Panc1 (cell line): ENCODE measurements around a stretch of chr6.

- RRBS, 2 experiments, result no CpG with 5 or more reads among the region's 7 CpGs
Observed at GRCh38 chr6:125192301-125192974, 38.9 kb downstream of the TPD52L1 start.

- RRBS, 2 experiments, result 1 to 4% methylated on average over 6 of the region's 85 CpGs
Observed at GRCh38 chr6:125748615-125749578, 535 bp upstream of the HEY2 start.

DNA sequence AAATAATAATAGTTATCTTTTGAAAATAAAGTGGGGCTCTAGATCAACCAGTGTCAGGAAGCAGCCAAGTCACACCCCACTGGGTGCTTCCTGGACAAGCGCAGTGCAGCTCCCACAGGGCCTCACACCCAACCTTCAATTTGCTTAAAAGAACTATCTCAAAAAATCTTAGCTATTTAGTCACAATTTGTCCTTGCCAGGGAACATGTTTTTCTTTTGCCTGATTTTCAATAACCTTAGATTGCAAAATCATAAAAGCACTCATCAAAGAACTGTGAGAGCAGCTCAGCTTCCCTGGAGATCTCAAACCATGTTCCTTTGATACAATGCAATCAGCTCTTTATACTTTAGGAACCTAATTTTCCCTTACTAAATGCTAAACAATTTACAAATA is 1.6 kb upstream of the NCOA7 start:
- RRBS, 2 experiments, result no CpG with 5 or more reads among the region's 1 CpG

GRCh38 chr6:125793850-125794263 is 3.1 kb downstream of the NCOA7 start:
- RRBS, 2 experiments, result no CpG with 5 or more reads among the region's 3 CpGs

DNA sequence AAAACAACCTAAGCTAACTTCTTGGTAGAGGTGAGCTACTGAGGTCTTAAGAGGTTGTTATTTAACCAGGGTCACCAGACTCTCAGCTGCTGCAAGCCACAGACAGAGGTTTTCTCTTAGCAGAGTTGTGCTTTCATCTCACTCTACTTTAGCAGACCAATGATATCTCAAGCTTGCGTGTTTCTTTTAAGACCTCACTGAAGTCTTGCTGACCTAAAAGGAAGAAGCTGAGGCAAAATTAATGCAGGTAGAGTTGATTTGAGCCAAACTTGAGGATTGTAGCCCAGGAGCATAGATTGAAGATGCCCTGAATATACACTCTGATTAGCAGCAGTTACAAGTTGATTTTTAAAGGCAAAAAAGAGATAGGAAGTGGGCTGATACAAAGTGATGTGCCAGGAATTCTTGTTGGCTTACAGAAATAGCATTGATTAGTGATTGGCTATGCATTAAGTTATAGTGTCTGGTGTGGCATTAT is 43.7 kb downstream of the NCOA7 start:
- RRBS, 2 experiments, result no CpG with 5 or more reads among the region's 1 CpG

DNA sequence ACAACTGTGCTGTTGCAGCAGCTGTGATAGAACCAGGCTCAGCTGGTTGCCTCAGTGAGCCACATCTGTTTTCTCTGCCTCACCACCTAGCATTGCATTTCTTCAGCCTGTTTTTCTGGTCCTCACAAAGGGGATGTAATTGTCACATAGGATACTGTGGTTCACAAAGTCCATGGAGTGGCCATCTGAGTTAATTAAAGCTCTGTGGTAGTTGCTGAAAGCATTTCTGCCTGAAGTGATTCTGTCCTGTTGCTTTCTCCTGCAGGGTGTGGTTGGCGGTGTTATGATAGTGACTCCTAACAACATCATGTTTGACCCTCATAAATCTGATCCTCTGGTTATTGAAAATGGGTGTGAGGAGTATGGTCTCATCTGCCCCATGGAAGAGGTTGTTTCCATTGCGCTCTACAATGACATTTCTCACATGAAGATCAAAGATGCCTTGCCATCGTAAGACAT is 71.6 kb upstream of the HINT3 start:
- RRBS, 2 experiments, result no CpG with 5 or more reads among the region's 3 CpGs

- RRBS, 2 experiments, result no CpG with 5 or more reads among the region's 4 CpGs
Observed at GRCh38 chr6:125994993-125995720, 8.8 kb downstream of the TRMT11 start.

DNA sequence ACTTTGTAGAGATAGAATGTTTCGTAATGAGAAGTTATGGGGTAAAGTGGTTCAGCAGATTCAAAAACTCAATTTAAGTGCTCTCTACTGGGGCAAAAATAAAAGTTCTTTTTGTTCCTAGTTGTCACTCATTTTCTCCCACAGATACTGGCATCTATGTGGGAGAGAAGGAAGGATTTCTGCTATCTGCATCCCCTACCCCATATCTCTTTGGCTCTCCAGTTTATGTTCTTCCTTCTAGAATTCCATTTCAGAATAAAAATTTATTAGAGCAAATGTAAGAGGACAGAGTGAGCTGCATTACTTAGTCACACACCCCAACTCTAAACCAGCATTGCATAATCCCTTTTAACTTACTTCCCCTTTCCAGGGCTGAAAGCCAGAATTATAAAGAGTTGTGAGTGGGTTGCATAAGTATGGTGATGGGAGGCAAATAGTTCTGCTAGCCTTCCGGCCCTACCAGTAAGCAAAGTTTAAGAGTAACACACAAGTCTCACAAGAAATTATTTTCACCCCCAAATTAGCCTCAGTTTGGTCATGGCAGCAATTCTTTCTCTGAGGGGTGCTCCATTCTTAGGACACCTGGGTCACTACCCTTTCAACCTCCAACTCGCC is 1.8 kb downstream of the KIAA0408 start:
- RRBS, 2 experiments, result no CpG with 5 or more reads among the region's 3 CpGs

- RRBS, 2 experiments, result no CpG with 5 or more reads among the region's 2 CpGs
Observed at GRCh38 chr6:127464004-127464624, 4.9 kb upstream of the KIAA0408 start.

DNA sequence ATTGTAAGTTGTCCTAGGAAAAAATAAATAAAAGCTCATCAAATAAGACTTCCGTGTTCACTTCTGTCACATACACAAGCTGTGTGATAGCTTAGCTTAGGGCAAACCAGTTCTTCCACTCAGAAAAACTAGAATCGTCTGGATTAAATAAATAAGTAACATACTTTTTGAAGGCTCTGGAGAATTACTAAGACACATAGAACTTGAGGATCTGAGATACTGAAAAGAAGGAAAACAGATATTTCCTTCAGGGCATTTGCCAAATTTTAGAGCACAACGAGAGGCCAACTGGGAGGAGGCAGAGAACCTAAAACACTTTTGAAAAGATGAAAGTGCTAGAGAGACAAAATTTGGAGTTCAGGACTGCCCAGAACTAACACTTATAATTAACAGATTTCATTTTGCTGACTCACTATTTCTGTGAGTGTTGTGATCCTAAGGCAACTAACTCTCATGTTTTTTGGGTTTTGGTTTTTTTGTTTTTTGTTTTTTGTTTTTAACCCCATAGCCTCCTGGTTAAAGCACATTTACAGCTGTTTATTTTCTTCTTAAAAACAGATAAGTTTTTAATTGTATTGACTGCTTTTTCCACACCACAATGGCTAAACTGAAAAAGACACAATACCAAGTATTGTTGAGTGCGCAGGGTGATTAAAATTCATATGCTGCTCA is 38.7 kb upstream of the THEMIS start:
- RRBS, 2 experiments, result no CpG with 5 or more reads among the region's 4 CpGs

DNA sequence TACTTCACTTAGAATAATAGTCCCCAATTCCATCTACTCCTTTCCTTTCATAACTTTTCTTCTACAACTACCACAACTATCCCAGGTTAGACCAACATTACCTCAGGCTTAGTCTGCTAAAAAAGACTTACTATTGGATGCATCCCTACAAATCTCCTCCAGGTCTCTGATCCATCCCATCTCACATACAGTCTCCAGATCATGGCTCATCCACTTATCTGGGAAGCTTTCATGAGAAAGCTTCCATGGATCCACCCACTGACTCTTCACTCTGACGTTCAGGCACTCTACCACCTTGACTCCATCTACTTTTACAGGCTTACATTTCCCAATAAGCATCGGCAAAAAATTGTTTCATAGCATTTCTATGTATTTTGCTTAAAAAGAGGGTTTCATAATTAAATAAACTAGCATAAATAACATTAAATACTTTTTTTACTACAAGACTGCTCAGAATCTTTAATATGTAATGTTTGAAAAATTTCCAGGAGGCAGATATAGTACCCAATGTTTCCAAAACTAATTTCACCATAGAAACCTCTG is 94.8 kb downstream of the PTPRK start:
- RRBS, 2 experiments, result no CpG with 5 or more reads among the region's 2 CpGs

DNA sequence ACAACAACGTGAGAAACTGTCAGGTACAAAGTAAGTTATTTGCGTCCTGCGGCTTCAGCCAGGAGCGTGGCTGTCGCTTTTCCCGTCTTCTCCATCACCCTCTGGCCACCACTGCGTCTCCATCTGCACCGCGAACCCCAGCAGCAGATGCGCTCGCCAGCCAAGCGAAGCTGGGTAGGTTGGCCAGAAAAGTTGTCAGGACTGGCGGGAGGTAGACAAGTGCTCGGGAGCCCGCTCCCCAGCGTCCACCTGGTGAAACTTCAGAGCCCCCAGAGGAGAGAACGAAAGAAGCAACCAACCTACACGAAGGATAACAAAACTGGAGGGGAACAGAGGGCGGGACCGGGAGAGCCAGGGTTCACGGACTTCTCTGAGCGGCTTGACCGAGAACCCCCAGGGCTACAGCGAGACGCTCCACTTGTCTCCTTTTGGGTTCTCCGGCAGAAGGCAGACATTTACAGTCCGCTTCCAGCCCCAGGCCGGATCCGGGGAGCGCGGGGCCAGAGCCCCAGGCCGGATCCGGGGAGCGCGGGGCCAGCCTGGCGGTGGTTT is 1.4 kb downstream of the PTPRK start:
- RRBS, 2 experiments, result under 1 to 5% methylated on average over 6 to 7 of the region's 36 CpGs

- RRBS, 2 experiments, result no CpG with 5 or more reads among the region's 23 CpGs
Observed at GRCh38 chr6:128910764-128911508, 28.0 kb downstream of the LAMA2 start.

GRCh38 chr6:129346594-129347480 is 363.1 kb downstream of the ARHGAP18 start:
- RRBS, 2 experiments, result no CpG with 5 or more reads among the region's 5 CpGs

DNA sequence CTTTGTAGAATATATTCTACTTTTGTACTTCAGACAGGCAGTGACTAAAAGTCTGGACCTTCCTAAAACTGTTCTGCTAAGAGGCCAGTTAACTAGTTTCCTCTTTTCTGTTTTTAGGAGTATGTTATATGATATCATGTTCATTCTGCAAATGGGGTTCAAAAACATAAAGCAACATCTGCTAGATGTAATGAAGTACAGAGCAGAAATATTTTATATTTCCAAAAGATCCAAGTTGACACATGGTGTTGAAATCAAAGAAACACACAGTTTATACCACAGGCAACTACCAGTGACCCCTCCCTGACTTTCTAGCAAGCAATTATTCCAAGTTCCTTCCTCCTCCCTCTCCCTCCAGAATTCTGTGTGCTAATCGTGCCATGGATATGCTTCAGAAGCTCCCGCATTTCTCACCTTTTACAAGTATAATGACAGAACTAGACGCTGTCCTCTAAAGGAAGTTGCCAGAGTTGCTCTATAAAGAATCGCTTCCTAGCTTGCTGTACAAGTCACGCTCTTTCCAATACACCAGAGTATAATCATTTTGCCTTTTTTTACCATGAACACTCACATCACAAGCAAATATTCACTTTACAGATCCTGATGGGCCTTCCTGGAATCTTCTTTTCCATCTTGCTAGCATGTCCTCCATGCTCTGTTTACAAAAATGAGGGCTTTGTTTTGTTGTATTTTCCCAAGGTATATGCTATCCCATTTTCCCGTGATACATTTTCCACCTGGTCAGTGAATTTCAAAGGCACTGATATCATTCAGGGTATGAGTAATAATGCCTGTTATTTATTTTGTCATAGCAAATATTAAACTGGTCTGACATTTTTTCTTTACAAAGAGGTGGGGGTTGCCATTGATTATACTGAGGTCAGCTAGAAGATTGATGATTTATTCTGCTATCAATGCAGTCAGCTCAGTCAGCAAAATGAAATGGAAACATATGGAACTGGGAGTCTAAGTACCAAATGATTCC is 64.5 kb downstream of the ARHGAP18 start:
- RRBS, 2 experiments, result no CpG with 5 or more reads among the region's 6 CpGs

DNA sequence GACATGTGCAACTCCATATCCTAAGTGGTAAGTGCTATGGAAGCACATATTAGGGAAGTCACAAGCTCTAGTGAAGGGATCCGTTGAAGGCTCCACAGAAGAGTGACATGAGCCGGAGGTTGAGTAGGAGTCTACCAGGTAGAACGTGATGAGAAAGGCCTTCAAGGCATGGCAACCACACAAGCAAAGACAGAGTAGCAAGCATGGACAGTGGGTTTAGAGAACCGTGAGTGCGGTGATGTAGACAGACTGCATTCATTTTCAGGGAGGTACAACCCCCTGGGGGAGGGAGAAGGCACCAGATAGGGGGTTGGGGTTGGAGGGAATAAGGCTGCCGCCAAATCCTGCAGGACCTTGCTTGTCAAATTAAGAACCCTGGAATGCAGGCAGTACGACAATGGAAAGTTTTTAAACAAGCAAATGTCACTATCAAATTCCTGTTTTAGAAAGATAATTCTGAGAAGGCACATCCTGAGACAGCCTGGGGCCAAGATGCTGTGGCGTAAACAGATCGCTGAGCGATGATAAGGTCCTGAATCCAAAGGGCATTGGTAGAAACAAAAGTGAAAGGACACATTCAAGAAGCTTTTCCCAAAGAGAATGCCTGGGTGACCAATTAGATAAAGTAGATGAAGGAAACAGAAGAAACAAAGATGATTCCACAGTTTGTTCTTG is 50.1 kb downstream of the ARHGAP18 start:
- RRBS, 2 experiments, result no CpG with 5 or more reads among the region's 10 CpGs

DNA sequence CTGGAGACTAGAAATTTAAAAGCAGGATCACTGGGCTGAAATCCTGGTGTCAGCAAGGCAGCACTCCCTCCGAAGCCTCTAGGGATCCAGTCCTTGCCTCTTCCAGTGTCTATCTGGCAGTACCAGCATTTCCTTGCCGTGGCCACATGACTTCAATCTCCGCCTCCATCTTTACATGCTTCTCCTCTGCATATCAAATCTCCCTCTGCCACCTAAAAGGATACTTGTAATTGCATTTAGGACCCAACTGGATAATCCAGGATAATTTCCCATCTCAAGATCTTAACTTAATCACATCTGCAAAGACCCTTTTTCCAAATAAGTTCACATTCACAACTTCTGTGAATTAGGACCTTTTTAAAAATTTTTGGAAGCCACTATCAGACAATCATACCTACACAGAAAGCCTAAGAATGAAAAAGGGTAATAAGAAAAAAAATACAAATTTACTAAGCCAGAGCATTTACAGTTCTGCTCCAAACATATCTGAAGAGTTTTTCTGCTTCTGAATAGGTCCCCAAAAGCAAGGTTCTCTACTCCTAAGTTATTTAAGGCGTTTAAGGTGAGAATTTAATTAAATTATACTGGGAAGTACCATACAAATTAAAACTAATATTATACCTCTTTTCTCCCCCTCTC is 30.0 kb downstream of the ARHGAP18 start:
- RRBS, 2 experiments, result no CpG with 5 or more reads among the region's 4 CpGs

DNA sequence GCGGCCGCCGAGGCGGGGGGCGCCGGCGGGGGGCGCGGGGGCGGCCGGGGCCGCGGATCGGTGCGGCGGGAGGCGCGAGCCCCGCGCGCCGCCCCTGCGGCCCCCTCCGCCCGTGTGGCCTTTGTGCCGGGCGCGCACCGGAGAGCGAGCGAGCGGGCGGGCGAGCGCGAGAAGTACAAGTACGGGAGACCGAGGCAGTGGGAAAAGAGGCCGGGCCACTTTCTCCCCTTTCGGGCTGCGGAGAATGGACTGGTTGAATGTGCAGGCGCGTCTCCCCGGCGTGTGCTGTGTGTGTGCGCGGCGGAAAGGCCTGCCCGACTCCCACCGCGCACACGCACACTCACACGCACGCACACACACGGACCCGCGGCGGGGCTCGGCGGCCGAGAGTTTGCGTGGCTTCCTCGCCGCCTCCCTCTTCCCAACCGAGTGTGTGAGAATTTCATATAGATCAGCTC is 933 bp downstream of the L3MBTL3 start:
- RRBS, 2 experiments, result 1 to 4% methylated on average over 34 of the region's 65 CpGs

- RRBS, 2 experiments, result no CpG with 5 or more reads among the region's 6 CpGs
Observed at GRCh38 chr6:130054264-130054908, 36.0 kb downstream of the L3MBTL3 start.

GRCh38 chr6:130869805-130870248 is 42.6 kb downstream of the SMLR1 start:
- RRBS, 2 experiments, result 100% methylated on average over 1 of the region's 11 CpGs; no CpG with 5 or more reads in 1 of the 2 experiments